Osteocyte (in vitro differentiated cells): Measurements from ENCODE around the genes KRTAP5-6 and TH.

- PRO-cap = no peak
Observed at GRCh38 chr11:1639114-1639608, 9.6 kb downstream of the KRTAP5-5 start.

DNA sequence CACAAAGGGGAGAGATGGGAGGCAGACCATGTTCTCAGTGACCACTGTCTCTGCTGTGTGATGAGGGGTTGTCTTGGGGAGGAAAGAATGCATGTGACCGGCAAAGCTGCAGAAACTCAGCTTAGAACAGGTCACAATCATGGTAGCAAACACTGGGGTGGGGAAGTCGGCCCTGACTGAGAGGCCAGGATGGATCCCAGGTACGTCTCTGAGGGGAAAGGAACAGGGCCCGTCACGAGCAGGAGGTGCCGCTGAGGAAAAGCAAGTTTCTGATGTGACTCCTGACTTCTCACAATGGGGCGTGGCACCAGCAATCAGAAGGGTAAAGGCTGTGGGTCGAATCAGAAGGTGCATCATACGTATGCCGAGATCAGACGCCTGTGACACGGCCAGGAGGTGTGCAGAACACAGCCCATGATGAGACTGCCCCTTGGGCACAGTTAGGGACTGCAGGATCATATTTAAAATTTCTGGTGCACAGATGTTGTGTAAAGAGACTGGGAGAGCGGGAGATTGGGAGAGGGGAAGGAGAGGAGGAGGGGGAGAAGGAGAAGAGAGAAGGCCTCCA lies 30.5 kb downstream of the KRTAP5-5 start:
- PRO-cap = no peak

- PRO-cap = no peak
Observed at GRCh38 chr11:1673715-1674182, 23.2 kb upstream of the KRTAP5-6 start.

DNA sequence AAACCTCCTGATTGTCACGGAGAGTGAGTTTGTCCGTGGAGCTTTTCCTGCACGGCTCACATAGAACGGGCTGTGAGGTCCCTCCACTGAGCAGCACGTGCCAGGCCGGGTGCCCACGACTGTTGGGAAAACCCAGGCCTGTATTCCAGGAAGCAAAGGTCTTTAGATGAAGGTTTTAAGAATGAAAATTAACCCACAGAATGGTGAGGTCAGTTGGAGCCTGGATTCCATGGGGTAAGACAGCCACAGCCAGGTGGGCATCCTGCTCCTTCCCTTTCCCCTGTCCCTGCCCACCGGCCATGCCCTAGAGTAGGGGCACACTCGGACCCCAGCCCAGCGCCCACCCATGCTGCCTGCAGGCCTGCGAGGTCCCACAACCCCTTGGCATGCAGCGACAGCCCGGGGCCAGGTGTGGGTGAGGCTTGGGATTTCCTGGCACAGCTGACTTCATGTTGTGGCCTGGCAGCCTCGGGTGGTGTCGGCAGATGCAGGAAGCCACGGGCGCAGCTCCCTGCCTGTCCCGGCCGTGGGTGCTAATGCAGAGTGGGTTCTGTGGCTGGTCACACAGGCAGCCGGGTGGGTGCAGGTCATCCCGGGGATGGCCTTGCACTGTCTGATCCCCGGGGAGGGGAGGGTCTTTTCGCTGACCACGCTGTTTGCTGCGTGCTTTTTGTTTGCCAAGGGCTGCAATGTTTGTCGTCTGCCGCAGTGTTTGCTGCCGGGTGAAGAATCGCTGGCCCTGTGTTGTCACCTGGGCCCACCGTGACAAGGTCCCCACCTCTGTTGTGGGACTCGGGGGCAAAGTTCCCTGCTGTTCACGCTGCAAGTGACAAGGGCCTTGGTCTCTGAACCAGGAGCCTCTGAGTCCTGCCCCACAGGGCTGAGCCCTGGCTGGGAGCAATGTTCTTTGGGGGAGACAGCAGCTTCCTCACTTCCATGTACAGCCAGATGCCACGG lies 7.4 kb upstream of the KRTAP5-6 start:
- PRO-cap = no peak

- PRO-cap = no peak
Observed at GRCh38 chr11:1696913-1697339, at the start of gene KRTAP5-6. TSS of gene KRTAP5-6 (plus strand) at chr11:1697195.

- PRO-cap = no peak
Observed at GRCh38 chr11:1740641-1741462, 9.5 kb downstream of the IFITM10 start.

- PRO-cap = no peak
Observed at GRCh38 chr11:1751524-1752703, 1.5 kb upstream of the IFITM10 start.

- PRO-cap = no peak
Observed at GRCh38 chr11:1755503-1756202, 5.3 kb upstream of the IFITM10 start.

DNA sequence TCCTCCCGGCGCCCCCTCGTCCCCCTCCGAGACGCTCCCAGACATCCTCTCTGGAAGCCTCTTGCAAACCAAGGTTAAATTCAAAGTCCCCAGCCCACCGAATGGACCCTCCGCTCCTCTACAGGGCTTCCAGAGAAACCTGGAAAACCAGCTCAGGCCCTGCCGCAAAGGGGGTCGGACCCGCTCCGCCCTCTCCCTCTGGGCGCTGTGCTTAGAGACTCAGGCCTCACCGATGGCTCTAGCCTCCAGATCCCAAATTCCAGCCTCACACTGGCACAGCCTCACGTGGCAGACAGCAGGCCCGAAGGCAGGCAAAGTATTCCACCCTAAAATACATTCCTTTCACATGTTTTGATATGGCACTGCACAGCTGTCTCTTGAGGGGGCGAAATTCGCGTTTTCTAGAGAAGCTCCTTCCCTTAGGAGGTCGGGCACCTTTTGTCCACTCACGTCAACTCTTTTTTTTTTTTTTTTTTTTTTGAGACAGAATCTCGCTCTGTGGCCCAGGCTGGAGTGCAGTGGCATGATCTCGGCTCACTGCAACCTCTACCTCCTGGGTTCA lies 644 bp upstream of the CTSD start:
- PRO-cap = no peak

GRCh38 chr11:1782760-1783372 lies 19.1 kb upstream of the CTSD start:
- PRO-cap = no peak

GRCh38 chr11:1855719-1856309 lies 2.9 kb downstream of the LSP1 start:
- PRO-cap = no peak

DNA sequence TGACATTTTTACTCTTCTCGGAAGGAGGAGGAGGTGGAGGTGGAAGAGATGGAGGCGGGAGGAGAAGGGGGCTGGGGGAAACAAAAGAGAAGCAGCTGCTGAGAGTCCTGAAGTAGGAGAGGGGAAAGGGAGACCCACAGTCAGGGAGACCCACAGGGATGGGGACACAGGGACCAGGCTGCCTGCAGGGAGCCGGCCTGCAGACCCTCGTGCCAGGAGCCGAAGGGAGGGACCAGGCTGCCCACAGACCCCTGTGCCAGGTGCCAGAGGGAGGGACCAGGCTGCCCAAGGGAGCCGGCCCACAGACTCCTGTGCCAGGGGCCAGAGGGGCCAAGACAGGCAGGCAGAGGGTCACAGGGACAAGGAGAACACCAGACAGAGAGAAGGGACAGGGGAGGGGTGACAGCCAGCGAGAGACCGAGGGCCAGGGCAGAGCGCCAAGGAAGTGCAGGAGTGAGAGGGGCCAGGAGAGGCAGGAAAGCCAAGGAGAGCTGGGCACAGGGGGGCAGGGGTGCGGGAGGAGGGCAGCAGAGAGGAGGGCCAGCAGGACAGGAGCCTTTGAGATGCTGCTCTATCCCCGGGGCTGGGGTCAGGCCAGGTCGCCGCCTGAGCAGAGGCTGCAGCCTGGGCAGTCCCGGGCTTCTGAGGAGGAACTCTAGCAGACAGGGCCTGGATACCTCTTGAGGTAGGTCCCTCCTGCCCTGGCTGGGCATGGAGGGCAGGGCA lies 11.9 kb downstream of the LSP1 start:
- PRO-cap = no peak

DNA sequence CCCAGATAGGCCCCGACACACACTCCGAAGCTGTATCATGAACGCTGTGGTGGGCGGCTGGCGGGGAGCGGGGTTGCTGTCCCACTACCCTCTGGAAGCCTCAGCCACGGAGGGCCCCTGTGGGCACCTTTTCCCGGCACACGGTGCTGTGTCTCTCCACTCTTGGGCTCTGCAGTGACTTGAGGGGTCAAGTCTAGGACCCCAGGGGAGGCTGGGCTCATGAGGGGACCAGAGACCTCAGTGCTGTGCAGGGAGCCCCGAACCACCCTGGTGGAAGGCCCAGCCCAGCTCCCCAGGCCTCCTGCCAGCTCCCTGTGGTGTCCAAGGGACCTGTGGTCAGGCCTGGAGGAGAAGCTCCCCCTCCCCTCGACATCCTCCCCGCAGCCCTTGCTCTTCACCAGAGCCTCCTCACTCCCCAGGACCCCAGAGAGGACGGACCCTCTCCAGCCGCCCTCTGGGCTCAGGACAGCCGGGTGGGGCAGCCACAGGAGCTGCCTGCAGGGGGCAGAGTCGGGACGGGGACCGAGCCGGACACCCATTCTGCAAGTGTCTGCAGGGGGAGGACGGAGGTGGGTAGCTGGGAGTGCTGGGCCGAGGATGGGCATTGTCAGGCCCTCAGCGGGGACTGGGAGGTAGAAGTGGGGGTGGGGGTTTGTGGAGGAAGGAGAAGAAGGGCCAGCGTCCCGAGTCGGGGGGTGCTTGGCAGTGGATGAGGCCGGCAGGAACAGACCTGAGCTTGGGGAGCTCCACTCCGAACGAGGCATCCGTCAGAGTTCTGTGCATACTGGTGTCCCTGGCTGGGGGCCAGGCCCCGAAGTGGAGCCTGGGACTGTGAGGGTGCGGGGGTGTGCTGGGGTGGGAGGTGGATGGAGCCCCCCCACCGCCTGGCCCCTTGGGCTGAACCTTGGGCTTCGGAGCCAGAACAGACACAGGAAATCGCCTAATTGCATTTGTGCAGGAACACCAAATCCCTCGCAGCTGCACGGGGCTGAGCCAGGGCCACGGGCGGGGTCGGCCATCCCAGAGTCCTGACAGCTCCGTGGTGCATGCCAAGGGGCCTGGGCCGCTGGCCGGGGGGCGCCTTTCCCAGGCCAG lies 15.3 kb downstream of the PRR33 start:
- PRO-cap = no peak

DNA sequence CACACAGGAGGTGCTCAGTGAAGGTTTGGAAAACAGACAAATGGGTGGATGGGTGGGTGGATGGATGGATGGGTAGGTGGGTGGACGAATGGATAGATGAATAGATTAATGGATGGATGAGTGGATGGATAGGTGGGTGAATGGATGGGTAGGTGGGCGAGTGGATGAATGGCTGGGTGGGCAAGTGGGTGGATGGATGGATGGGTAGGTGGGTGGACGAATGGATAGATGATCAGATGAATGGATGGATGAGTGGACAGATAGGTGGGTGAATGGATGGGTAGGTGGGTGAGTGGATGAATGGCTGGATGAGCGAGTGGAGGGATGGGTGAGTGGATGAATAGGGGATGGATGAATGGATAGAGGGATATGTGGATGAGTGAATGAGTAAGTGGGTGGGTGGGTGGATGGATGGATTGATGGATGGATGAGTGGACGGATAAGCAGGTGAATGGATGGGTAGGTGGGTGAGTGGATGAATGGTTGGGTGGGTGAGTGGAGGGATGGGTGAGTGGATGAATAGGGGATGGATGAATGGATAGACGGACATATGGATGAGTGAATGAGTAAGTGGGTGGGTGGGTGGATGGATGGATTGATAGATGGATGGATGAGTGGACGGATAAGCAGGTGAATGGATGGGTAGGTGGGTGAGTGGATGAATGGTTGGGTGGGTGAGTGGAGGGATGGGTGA lies 1.0 kb upstream of the PRR33 start:
- PRO-cap = no peak

GRCh38 chr11:1918103-1918382 lies 1.5 kb upstream of the TNNT3 start:
- PRO-cap = no peak

- PRO-cap = no peak
Observed at GRCh38 chr11:2131516-2132433, 7.4 kb downstream of the IGF2 start.

DNA sequence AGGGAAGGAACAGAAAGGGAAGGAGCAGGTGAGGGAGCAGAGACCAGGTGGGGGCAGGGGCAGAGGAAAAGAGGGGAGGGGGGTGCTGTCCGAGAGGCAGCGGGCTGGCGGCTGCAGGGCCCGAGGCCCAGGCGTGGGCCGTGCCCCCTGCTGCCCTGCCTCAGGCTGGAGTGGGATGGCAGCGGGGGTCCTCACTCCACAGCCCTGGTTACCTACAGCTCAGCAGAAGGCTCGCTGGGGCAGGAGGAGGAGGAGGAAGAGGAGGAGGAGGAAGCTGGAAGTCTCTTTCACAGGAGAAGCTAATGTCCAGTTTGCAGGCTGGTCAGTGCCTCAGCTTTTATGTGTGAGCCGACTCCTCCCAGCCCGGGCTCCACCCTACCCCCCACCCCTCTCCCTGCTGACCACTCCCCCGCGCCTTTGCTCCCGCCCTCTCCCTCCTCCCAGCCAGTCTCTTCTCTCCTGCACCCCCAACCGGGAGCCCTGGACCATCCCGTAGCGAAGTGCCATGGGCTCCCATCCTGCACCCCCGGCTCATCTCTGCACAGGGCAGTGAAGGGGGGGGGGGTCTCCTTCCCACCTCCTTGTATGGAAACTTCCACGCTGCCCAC lies 2.1 kb downstream of the IGF2 start:
- PRO-cap = no peak

GRCh38 chr11:2171748-2171947 lies at the start of gene TH:
TSS of gene TH (minus strand) at chr11:2171815.
- PRO-cap = no peak

- PRO-cap = no peak
Observed at GRCh38 chr11:2202380-2202962, 30.9 kb upstream of the TH start.

DNA sequence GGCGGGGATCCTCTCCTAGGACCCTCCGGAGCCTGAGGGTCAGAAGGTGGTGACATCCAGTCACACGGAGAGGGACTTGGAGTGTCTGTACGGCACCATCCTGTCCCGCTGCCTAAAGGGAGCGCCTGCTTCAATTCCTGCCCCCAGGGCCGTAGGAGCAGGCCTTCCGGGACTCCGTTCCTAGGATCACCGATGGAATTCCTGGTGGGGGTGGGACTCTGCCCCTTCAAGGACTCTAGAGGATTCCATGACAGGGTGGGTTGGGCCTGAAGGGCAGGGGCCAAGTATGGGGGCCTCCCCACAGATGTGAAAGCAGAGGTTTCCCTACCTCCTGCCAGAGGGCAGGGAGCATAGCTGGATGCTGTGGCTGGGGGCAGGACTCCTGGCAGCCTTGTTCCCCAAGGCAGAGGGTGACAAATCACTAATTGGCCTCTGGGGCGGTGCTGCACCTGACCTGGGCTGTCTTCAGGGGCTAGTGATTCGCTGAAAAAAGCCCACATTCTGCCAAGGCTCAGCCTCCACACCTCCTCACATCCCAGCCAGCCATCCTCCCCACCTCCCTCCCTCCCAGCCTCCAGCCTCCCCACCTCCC lies 33.2 kb upstream of the TH start:
- PRO-cap = no peak